ENCODE measurements around a stretch of chr1.

DNA sequence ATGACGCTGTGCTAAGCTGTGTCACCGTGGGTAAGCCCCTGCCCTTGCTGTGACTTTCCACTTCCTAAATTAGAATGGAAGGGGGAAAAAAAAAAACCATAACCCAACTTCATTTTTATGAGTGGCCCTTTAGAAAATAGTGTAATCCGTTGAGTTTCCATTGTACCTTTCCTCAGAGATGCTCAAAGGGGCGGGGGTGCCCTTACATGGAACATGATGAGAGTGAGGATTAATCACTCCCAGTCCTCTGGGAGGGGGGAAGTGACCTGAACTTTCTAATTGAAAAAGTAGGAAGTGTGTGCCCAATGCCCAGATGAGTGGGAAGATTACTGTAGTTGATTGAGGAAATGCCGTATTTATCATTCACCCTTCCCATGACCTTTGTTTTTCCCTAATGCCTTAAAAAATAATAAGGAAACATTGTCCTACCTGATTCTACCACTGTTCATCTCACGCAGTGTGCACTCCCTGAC is 7.8 kb downstream of the ATP1A1 start:
- CAGE, long polyA plus RNA = no peak
- RRBS = no CpG with 5 or more reads among the region's 6 CpGs

DNA sequence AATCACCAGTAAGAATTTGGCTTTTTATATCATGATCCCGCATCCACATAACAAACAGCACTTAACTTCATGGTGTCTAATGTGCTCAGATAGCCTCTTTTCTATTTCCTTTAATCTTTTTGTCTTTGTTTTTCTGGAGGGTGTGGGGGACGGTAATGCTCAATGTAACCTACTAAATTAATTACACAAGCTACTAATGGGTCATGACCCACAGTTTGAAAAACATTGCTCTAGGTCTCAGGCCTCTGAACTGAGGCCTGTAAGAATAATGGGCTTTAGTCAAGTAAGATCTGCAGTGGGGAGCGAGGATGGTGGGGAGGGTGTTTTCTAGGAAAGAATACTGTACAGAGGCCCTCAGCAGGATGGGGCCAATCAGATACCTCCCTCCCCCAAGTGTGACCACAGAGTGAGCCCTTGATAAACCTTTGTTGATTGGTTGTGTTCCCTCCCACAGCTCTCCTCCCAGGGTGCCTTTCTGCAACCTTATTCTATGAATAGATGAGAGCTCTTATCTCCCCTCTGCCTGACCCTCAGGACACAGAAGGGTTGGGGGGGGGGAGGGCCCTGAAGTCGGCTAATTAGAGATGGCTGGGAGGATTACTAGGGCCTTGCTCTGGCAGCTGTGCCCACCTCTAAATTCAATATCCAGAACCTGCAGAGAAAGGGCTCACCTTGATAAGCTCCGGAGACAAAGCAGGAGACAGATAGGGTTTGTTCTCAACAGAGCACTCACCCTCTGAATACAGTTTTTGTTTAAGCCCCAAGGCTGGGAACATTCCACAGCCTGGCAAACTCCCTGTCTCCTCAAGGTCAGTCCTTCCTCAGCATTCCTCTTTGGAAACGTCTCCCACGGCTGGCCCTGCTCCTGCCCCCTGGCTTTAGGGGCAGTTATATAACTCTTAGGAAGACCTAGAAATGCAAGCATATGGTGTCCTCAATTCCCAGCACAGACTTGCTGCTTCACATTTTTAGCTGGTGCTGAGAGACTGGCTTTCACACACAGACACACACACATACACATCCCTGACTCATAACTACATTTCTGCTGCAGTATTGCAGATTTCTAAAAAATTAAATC is 42.8 kb downstream of the ATP1A1 start:
- CAGE, long polyA plus RNA = no peak
- RRBS = no CpG with 5 or more reads among the region's 7 CpGs

GRCh38 chr1:116433165-116434137 is 60.4 kb downstream of the ATP1A1 start:
- CAGE, long polyA plus RNA = no peak
- RRBS = no CpG with 5 or more reads among the region's 14 CpGs

DNA sequence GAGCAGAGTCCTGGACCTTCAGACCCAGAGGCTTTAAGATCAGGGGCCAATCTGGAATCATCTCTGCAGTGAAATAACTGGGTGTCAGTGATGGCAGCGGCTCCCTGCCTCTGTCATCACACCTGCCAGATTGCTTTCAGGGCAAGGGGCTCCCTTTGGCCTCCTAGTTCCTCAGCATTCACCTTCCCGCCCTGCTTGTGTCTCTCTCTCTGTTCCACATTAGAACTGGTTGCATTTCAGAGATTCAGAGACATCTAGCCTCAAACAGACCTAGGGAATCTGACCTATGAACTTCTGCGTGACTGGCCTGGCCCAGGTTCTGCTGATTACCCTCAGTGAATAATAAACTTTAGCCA is 87.8 kb downstream of the ATP1A1 start:
- CAGE, long polyA plus RNA = no peak
- RRBS = no CpG with 5 or more reads among the region's 3 CpGs

GRCh38 chr1:116472290-116472651 is 98.6 kb downstream of the CD58 start:
- CAGE, long polyA plus RNA = no peak

- CAGE, long polyA plus RNA = no peak
- RRBS = 22% methylated on average over 2 of the region's 4 CpGs
These were observed 93.4 kb downstream of the CD58 start for GRCh38 chr1:116477328-116477906.

DNA sequence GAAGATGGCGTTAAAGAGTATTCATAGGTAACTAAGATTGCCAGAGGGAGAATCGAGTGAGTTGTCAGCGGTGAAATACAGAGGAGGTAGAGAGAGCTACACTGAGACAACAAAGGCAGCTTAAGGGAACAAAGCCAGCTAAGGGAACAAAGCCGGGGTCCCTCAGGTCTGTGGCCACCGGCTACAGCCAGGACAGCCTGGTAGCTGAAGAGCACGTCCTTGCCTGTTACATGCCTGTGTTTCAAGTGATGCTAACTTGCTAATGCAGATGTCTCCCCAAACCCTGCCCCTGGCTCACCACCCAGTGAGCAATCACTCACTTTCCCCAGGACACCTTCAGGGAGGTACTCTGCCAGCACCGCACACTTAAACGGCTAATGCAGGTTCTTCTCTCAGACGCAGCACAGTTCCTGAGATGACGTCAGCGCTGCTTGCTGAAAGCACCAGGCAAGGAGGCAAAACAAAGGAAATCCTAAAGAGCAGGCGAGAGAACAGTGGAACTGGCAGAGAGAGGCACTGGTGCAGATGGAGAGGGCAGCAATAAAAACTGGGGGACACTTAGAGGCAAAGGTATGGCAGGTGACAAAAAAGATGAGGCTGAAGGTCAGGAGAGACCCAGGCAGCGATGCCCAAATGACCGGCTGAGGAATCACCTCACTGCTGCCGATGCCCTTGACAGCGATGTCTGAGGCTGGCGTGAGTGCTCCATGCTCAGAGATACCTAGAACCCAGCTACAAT is 20.8 kb downstream of the IGSF3 start:
- CAGE, long polyA plus RNA = no peak
- RRBS = no CpG with 5 or more reads among the region's 17 CpGs

DNA sequence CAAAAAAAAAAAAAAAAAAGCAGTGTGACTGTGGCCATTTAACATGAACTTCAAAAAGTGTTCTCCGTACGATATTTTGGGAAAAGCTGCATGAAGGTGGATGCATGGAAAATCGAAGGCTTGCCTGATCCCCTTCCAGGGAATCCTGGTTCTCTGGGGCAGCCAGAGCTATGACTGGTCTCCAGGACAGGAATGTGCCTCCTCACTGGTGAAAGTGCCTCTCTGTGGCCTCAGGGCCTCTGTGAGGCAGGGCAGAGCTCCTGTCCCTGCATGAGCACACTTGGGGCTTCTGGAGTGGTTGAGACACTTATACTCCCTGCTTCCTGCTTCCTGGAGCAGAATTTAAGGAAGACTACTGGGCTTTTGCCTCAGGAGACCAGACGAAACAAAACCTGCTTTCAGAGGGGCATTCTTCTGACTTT is 29.1 kb upstream of the IGSF3 start:
- CAGE, long polyA plus RNA = no peak
- RRBS = no CpG with 5 or more reads among the region's 4 CpGs

- CAGE, long polyA plus RNA = no peak
- RRBS = no CpG with 5 or more reads among the region's 5 CpGs
These were observed 16.3 kb upstream of the CD2 start for GRCh38 chr1:116737917-116738289.

- CAGE, long polyA plus RNA = no peak
- RRBS = no CpG with 5 or more reads among the region's 6 CpGs
These were observed 10.3 kb downstream of the CD2 start for GRCh38 chr1:116764374-116765002.

DNA sequence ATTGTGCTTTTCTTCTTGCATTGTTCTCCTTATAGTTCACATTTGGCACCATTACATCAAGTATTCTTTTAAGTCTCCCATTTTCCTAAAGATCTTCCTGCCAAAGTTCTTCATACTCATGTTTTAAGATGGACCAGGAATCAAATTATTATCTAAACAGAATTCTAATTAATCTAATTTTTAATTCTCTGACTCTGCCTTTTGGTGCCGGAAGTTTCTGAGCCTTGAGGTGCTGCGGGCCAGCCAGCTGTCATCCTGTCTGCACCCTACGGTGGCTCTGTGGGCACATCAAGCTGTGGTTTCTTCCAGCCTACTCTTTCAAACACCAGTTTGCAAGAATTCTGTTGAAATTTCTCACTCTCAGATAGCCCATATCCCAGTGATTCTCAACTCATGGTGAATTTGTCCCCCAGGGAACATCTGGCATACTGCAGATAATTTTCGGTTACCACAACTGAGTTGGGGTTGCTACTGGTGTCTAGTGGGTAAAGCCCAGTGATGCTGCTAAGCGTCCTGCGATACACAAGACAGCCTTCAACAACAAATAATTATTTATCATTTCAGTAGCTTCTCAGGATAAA is 62.2 kb downstream of the CD2 start:
- CAGE, long polyA plus RNA = no peak
- RRBS = no CpG with 5 or more reads among the region's 6 CpGs

DNA sequence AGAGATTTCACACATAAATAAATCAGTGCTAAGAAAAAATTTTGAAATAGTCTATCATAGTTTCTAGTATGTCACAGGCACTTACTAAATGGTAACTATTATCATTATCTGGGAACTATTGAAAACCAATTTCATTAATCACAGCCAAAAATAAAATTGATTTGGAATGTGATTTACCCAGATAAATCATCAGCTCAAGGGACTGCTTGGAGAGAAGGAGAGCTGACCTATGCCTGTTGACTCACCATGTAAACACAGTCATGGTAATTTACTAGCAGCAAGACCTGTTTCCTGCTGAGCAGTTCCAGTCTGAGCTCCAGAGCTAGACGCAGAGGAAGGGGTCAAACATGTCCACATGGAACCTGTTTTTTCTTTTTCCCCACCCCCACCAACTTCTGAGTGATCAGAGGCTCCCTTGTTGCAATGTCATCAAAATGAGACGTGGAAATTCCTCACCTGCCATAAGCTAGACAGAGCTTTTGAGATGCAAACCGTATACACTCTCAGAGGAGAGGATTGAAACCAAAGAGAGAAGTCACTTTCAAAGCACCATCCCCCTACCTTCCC is 56.1 kb upstream of the PTGFRN start:
- CAGE, long polyA plus RNA = no peak
- RRBS = no CpG with 5 or more reads among the region's 3 CpGs

DNA sequence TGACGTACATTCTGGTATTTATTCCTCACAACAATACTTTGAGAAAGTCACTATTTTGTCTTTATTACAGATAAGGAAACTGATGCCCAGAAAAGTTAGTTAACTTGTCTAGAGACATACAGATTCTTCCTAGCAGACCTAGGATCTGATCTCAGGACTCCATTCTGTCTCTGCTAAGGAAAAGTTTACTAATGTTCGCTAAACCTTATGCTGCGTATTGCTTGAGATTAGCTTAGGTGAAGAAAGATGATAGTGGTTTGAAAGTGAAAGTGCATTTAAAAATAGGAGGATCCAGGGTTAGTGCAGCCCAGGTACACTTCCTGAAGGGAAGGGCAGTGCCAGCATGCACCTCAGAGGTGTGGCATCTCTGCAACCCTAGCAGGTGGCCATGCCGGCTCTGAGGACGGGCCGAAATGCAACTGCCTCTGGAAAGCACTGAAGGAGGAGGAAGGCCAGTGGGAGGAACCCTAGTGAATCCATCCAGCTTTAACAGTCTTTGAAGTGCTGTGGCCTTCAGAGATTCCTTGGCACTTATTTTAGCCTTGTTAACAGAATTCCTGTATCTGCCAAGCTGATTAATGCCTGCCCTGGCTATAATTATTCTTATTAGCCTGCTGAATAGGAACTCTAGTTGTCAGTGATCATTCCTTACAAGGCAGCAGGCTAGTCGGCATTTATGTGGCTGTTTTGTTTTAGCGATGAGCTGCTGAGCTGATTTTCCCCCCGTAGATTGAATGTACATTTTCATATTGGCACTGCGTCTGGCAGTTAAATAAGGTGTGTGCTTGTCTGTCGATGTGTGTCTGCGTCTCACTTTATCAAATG is 5.4 kb downstream of the PTGFRN start:
- CAGE, long polyA plus RNA = no peak
- RRBS = no CpG with 5 or more reads among the region's 12 CpGs

DNA sequence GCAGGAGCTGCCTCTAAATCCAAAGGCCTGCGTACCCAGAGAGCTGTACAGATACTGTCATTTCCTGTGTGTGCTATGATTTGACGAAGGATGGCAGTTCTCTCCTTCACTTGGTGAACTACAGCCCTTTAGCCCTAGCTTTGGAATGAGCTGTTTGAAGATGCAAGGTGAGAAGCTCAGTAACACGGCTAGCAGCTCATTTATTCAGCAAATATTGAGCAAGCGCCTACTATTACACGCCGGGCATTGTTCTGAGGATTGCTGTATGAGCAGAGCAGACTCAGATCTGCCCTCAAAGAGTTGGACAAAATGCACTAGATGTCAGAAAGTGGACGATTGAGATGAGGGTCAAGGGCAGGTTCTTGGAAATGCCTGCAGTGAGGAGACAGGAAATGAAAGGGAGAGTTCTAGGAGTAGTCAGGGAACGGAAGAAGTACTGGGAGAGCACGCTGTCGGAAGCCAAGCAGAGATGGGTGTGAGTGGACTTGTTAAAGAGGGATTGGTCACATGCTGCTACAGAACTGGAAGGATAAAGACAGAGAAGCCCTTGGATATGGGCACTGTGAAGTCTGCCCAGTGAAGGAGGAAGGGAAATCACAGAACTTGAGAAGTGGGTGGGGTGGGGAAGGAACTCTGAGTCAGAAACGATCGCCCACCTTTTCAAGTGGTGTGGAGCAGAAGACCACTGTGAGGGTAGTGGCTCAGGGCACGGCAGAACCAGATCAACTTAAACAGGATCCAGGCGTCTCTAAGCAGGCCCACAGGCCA is 7.0 kb downstream of the PTGFRN start:
- CAGE, long polyA plus RNA = no peak
- RRBS = no CpG with 5 or more reads among the region's 14 CpGs

- CAGE, long polyA plus RNA = no peak
- RRBS = no CpG with 5 or more reads among the region's 4 CpGs
These were observed 1.9 kb downstream of the TTF2 start for GRCh38 chr1:117061748-117062697.

GRCh38 chr1:117232078-117232294 is 21.3 kb upstream of the VTCN1 start:
- CAGE, long polyA plus RNA = no peak
- RRBS = no CpG with 5 or more reads among the region's 3 CpGs

DNA sequence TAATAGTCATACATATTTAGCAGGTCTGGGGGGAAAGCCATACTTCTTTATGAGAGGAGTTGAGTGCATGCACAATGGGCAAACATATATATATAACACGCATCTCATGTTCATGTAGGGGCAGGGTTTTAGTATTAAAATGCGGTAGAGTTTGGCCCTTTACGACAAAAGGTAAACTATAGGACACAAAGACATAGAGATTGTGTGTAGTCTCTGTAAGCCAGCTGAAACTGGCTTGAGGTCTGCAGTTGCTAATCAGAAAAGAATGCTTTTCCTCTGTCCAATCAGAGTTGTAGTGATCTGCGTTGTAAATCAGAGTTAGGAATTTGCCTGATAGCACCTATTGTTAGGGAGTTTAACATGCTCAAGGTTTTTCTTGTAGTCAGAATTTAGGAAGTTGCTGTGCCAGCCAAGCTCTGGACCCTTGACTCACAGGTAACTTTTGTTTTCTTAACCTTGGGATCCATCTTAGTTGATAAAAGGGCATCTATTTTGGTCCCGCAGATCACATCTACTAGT is 61.2 kb upstream of the VTCN1 start:
- CAGE, long polyA plus RNA = no peak
- RRBS = no CpG with 5 or more reads among the region's 5 CpGs

- CAGE, long polyA plus RNA = no peak
- RRBS = 0% methylated on average over 4 of the region's 24 CpGs
These were observed 1.4 kb upstream of the MAN1A2 start for GRCh38 chr1:117365540-117366586.

GRCh38 chr1:117537460-117537879 is 68.4 kb upstream of the TENT5C start:
- CAGE, long polyA plus RNA = no peak
- RRBS = no CpG with 5 or more reads among the region's 9 CpGs

DNA sequence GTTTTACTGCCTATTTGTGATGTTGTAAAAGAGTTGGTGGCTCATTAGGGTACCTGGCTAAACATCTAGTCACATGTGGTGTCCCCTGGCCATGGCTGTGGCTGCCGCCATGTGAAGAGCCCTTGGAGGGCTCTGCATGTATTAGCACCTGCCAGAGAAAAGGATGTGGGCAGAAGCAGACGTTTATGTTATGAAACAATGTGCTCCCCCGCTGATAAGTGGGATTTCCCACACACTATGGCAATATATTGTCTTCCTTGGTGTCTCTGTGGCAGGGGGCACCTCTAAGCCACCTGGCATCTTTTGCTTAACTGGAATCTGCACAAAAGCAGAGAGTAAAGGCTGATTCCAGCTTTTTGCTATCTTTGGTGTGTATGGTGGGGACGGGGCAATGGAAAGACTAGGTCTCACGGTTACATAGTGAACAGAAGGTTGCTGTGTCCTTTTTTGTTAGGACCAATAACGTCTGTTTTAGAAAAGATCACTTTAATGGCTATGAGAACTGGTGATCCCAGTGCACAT is 9.7 kb downstream of the TENT5C start:
- CAGE, long polyA plus RNA = no peak
- RRBS = no CpG with 5 or more reads among the region's 6 CpGs

All from osteoblast (primary cell).